ENCODE measurements around a stretch of chr1.

DNA sequence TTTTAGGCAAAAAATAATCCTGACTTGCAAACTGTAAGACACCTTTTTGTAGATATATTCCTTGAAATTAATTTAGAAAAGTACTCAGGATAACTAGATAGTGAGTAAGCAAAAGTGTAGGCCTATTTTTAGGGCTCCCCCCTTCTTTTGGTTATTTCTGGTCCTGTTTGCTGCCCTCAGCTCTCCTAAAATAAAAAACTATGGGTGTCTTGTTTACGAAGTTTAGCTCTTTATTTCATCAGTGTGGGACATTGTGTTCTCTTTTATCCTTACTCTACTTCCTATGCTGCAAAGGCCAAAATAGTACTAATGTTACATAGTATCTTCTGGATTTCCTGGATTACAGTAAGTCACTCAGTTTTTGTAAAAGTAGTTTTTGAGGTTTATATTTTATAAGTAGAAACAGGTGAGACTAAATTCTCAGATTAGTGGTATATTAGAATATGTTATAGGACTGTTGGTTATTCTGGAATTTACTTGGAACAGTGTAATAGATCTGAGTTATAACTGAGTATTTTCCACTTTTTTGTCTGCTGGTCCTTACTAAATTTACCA, 15.4 kb downstream of the CEP350 start:
- PRO-cap = unidirectional peak, minus-strand start at position 192 of the sequence

- PRO-cap = no peak
These were observed 17.5 kb downstream of the CEP350 start for GRCh38 chr1:179971956-179972617.

GRCh38 chr1:179975643-179976010, 21.0 kb downstream of the CEP350 start:
- PRO-cap = no peak

DNA sequence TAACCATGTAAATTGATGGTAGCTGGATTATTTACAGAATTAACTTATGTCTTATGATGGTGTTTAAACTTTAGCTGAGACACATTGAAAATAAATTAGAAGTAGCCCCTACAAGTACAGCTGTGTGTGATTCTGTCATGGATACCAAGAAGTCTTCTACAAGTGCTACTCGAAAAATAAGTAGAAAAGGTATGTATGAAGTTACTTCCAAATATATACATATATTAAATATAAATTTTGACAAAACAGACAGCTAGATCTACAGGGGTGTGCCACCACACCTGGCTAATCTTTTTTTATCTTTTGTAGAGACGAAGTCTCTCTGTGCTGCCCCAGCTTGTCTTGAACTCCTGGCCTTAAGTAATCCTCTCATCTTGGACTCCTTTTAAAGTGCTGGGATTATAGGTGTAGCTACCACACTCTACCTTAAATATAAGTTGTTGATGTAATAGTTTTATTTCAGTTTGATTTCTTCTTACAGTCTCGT, 35.9 kb downstream of the CEP350 start:
- PRO-cap = no peak

- PRO-cap = no peak
These were observed 59.5 kb downstream of the CEP350 start for GRCh38 chr1:180013922-180014670.

- PRO-cap = no peak
These were observed 76.5 kb downstream of the CEP350 start for GRCh38 chr1:180031176-180031462.

DNA sequence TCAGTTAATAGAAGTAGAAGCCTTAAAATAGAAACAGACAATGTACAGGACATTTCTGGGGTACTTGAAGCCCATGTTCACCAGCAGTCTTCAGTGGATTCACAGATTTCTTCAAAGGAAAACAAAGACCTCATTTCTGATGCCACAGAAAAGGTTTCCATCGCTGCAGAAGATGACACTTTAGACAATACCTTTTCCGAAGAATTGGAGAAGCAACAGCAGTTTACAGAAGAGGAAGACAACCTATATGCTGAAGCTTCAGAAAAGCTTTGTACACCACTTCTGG, 60.7 kb upstream of the QSOX1 start:
- PRO-cap = no peak

GRCh38 chr1:180160257-180160660, 5.6 kb downstream of the QSOX1 start:
- PRO-cap = no peak

- PRO-cap = no peak
These were observed 19.0 kb upstream of the LHX4 start for GRCh38 chr1:180211032-180211561.

GRCh38 chr1:180296435-180296958, 66.4 kb downstream of the LHX4 start:
- PRO-cap = no peak

- PRO-cap = bidirectional peak, plus-strand start at chr1:180502886, minus-strand start at chr1:180502804; bidirectional peak, plus-strand start at chr1:180503035, minus-strand start at chr1:180502967; unidirectional peak, minus-strand start at chr1:180503170
These were observed 468 bp upstream of the ACBD6 start for GRCh38 chr1:180502771-180503319.

GRCh38 chr1:180547022-180547329, 44.6 kb upstream of the ACBD6 start:
- PRO-cap = no peak

GRCh38 chr1:181061862-181063321, 26.1 kb upstream of the IER5 start:
- PRO-cap = no peak

DNA sequence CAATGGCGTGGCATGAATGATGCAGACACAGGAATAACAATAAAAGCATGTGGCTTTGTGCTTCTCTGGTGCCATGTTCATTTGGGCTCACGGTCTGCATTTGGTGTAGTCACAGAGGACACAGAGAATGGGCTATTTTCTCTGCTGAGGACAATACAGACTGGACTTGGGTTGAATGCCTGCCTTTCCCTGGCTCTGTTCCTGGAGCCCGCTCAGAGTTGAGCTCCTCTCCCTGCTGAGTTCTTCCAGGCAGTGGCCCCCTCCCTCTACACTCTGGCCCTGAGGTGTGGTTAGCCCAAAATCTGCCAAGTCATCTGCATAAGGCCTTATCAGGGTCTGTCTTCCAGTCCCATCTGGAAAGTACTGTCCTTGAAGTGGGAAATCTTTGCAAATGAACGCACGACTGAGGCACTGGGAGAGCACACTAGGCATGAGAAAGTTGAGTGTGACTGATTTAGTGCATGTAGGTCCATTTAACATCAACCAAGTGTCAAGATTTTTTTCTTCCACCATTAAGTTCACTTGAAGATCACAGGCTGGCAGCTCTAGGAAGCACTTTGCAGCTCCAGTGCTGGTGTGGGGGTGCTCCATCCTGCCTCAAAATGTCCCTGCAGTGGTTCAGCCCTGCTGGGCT, 41.3 kb downstream of the IER5 start:
- PRO-cap = unidirectional peak, minus-strand start at position 275 of the sequence

DNA sequence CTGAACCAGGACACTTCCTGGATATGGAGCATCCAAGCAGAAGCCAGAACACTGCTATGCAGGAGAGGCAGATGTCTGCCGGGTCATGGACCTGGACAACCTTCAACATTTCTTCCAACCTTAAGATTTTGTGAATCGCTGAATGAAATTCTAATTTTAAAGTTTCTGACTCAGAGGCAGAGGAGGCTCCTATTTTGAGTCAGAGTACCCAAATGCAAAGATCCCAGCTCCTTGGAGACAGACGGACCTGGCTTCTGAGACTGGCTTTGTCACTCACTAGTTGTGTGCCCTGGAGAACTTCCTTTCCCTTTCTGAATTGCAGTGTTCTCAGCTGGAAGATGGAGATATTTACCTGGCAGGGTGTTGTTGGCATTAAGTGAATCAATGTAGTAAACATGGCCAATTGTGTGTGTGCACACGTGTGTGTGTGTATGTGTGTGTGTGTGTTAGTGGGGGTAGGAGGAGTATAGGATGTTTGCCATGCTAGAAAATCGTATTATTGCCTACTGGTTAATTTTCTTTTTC, 51.9 kb downstream of the IER5 start:
- PRO-cap = no peak

DNA sequence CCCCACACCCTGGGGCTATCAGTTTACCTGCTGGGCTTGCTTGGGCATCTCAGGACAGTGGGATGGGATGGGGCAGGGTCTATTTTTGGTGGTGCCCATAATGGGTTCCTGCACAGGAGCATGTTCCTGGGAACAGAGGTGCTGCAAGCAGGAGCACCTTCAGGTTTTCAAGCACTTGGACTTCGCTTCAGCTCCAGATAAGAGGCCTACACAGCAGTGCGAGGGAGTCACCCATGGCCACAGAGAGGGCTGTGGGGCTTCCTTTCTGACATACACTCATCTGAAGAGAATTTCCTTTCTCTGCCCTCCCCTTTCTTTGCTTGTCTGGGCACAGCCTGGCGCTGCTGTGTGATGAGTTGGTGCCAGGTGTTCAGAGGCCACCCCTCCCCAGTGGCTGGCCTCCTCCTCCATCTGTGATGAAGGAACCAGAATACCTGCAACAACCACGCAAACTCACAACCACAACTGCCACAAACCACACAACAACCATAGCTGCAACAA, 70.8 kb downstream of the IER5 start:
- PRO-cap = no peak

DNA sequence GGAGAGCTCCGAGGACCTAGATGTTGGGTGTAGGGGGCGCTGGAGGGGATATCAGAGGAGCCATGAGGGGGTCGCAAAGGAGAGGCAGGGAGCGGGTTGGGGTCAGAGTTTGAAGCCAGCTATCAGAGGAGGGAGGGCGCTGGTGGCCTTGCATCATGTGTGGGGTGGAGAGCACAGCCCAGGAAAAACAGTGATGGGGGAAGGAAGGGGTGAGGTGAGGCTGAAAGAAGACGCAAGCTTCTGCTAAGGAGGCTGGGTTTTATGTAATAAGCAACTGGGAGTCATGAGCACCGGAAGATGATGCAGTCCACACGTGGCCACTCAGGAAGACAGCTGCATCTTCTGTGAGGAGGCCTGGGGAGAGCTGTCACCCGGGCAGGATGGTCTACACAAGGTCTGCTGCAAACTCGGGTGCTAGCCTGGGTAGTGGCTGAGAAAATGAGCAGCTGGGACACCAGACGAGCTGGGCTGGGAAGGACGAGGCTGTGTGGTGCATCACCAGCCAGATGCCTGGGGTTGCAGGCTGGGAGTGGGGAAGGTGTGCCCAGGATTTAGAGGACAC, 72.9 kb downstream of the IER5 start:
- PRO-cap = no peak

GRCh38 chr1:181174824-181175234, 86.3 kb downstream of the IER5 start:
- PRO-cap = no peak

DNA sequence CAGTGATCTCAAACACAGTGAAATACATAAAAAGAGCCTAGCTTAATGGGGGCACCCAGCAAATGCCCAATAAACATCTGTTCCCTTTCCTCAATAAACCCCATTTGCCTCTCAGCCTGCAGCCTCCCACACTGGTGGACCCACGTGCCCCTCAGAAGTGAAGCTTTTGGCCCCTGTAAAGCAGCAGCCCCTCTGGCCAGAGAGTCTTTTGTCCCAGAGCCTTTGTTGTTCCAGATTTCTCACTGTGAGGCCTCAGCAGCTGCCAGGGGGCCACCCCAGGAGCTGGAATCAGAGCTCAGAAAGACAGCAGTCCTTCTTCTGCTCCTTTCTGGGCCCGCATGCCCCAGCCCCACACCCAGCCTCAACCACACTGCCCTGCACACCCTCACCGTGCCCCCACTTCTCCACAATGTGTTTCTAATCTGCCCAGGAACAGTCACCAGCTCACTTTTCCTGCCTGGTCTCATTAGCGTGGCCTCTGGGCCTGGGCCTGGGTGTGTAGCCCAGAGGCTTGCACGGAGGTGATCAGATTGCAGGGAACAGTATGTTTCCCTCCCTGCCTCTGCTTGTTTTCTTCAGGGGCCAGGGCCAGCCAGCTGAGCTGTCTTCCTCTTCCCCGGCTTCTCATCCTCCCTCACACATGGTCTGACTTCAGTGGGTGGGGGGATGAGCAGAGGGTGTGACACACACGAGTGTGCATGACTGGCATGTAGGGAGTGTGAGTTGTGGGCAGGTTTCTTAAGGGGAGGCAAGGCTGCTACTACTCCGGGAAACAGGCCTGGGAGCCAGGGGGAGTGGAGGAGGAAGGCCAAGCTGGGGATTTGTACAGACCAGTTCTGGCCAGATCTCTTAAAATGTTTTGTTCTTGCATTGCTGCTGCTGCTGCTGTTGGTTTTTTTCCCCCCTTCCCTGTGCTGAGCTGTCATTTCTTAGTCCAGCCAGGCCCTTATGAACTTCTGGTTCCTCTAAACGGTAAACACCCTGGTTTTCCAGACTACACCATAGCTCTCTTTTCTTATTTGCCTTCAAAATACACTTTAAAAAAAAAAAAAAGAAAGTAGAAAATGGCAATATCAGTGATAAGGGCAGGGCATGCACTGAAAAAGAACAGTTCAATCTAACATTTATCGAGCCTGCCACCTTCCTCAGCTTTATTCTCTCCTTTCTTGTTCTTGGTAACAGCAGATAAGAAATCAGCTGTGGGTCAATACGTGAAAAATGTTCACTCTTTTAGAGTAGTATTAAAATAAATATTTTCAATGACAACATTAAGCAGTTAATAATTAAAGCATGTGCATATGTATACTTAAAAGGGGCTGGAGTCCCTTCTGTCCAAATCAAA, 82.7 kb upstream of the ZNF648 start:
- PRO-cap = unidirectional peak, minus-strand start at position 411 of the sequence; bidirectional peak, plus-strand start at position 732 of the sequence, minus-strand start at position 626 of the sequence; bidirectional peak, plus-strand start at position 926 of the sequence, minus-strand start at position 838 of the sequence

GRCh38 chr1:182193712-182194292, 132.3 kb upstream of the ZNF648 start:
- PRO-cap = unidirectional peak, plus-strand start at chr1:182194166

Data from bronchial lymph node (tissue), 1 donor.